UCH-1 (cell line): ENCODE measurements around the gene RIPK4.

- RRBS: no CpG with 5 or more reads among the region's 17 CpGs
Measured at GRCh38 chr21:41684164-41684826, 82.6 kb downstream of the RIPK4 start.

- RRBS: no CpG with 5 or more reads among the region's 11 CpGs
Measured at GRCh38 chr21:41704036-41704561, 62.8 kb downstream of the RIPK4 start.

GRCh38 chr21:41712123-41712683 is 54.6 kb downstream of the RIPK4 start:
- RRBS: 5% methylated on average over 6 of the region's 19 CpGs

DNA sequence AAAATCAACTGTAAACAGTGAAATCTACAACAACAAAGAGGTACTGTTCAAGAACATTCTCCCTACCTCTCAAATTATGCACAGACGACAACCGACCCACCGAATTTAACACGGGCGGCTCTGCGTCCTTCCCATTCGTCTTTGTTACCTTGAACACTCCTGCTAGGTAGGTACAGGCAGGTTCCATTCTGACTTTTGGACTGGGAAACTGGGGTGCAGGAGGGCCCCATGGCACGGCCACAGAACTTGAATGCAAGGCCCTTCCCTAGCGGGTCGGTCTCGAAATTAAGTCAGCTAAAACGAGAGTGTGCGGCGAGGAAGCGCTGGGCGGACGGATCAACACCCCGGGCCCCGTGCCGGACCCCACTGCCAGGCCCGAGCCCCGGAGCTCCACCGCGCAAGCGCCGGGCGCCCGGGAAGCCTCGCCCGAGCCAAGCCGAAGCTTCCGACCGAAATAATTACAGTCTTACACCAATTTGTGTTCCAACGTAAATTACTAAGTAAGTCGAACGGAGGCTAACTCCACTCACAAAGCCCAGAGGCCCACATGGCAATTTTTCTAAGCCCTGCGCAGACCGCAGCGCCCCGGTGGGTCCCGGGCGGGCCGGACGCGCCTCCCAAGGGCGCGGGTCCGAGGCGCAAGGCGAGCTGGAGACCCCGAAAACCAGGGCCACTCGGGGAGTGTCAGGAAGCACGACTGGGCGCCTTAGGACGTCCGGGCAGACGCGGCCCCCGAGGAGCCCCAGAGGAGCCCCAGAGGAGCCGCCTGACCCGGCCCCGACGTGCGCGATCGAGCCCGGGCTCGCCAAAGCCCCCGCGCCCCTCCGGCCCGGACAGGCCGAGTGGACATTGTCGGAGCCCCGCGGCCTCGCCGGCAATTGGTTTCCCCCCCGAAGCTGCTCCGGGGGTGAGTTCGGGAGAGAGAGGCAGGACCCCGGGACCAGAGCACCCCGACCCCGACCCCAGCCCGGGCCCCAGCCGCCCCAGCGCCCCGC is 703 bp downstream of the RIPK4 start:
- RRBS: 2% methylated on average over 23 of the region's 88 CpGs

GRCh38 chr21:41766847-41767318 is at the start of gene RIPK4:
RIPK4 (minus strand) TSS chr21:41767052.
- RRBS: no CpG with 5 or more reads among the region's 50 CpGs

GRCh38 chr21:41834272-41835020 is 44.7 kb downstream of the PRDM15 start:
- RRBS: 80% methylated on average over 1 of the region's 29 CpGs

- RRBS: 84% methylated on average over 2 of the region's 9 CpGs
Measured at GRCh38 chr21:41948017-41948604, 5.7 kb downstream of the C2CD2 start.

DNA sequence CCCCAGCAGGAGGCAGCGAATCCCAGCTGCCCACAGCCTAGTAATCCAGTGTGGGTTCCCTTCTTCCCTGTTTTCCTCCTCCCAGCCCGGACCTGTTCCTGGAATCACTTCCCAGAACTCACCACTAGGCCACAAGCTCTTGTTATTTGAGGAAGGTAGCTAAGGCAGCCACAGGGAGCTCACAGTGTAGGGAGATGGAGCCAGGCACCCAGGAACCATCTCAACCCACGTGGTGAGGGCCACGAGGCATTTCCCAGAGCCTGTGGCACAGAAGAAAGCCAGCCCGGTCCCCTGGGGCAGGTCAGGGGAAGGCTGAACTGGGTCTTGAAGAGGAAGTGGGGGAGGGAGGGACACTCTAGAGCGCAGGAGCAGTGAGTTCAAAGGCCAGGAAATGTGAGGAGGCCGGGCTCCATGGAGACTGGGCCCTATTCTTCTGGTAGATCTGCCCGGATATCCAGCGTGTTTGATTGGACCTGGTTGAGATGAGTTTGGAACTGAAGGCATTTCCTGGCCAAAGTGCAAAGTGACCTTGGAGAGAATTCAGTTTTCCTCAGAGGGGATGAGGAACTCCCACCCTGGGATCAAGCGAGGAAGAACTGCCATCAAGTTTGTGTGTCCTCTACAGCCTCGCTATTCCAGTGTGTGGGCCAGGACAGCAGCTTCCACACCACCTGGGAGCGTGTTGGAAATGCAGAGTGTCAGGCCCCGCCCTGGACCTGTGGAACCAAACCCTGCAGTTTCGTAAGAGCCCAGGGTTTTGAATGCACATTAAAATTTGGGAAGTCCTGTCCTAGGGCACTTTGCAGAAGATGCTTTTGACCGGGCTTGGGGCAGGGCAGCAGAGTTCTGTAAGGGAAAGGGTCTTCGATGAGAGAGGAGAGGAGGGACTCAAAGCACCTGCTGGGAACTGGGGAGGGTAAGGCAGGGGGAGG is 20.4 kb upstream of the C2CD2 start:
- RRBS: no CpG with 5 or more reads among the region's 16 CpGs

- RRBS: no CpG with 5 or more reads among the region's 7 CpGs
Measured at GRCh38 chr21:42000173-42000892, 9.8 kb downstream of the ZBTB21 start.

DNA sequence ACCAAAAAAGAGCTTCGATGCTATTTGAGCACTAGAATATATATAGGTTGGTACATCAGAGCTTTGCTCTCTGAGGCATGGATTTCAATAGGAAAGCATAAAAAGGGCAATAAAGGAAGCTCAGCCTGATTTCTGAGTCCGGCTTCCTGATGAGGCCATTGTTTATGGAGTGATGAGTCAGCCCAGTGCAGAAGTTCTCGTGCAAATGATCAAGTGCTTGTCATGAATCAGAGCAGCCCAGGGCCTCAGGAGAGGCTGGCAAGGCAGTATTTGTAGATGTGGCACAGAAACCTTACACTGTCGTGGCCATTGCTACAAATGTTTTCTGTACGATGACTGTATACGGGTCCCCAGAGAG is 26.7 kb downstream of the UMODL1 start:
- RRBS: no CpG with 5 or more reads among the region's 6 CpGs

DNA sequence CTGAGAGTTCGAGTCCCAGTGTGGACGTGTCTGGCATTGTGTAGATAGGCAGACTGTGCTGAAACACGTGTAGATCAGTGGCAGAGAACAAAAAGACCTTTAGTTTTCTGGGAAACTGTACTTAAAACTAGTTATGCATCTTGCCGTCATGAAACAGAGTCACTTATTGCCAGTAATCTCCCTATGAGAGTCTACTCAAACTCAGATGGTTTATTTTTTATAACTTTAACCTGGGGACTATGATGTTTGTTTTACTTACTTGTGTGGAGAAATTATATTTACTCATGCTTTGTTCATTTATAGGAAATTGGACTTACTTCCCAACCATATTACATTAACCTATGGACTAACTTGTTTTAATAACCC is 54.1 kb upstream of the ABCG1 start:
- RRBS: no CpG with 5 or more reads among the region's 4 CpGs

DNA sequence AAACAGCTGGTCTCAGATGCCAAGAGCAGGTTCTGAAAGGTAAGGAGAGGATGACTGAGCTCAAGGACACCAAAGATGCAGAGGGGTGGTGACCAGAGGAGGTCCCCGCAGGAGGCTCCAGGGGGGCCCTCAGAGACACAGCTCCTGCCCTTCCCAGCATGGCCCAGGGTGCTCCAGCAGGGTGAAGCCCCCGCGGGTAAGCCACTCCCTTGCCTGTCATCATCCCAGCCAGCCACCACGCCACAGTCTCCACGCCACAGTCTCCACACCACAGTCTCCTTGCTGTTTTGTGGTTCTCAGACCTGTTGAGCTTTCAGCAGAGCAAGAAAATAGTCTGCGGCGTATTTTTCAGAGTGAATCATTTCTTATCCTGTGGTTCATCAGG is 25.9 kb upstream of the ABCG1 start:
- RRBS: no CpG with 5 or more reads among the region's 7 CpGs

GRCh38 chr21:42232501-42232899 is 13.6 kb downstream of the ABCG1 start:
- RRBS: no CpG with 5 or more reads among the region's 4 CpGs

GRCh38 chr21:42272916-42273624 is 42.1 kb downstream of the TFF3 start:
- RRBS: 72% methylated on average over 10 of the region's 33 CpGs

GRCh38 chr21:42275811-42276728 is 39.1 kb downstream of the TFF3 start:
- RRBS: no CpG with 5 or more reads among the region's 30 CpGs

DNA sequence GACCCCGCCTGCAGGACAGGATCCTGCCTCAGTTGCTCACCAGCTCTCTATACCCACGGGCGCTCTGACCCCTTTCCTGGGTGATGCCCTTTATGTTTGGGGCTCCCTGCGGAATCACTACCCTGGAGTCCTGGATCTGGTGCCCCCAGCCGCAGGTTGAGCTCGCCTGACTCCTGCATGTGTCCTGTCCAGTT is 32.4 kb downstream of the TFF3 start:
- RRBS: no CpG with 5 or more reads among the region's 6 CpGs

DNA sequence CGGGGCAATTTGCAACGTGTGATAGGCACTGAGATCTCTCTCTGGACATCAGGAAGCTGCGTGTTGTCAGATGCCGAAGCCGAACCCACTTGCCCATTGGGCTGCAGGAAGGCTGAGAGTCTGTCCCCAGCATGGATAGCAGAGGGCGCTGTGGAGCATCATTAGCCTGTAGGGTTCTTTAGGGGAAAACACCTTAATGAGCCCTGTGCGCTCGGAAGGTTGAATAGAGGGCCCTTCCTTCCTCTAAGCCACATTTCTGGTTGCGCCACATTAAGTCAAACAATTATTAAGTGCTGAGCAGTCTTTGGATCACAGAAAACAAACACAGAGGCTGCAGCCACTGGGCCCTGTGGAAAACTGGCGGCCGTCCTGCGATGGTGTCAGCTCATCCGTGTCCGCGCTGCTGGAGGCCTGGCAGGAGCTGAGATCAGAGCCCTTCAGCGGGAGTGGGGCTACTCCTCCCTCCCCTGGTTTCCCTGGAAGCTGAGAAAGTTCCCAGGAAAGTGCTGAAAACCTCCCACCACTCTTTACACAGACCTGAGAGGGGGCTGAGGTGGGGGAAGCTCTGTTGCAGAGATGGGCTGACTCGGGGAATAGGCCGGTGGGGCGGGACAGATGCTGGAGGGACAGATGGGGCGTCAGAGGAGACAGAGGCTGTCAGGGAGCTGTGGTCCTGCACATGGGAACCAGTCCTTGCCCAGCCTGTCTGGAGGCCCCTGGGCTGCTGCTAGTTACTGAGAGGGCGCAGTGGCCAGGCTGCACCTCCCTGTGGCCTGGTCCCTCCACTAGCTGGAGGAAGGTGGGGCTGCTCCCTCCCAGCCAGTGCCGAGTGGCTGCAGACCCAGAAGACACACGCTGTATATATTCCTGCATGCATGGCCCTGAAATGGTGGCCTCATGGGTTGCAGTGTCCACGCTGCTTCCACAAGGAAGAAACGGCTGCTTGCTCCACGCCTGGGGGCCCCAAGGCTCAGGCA is 12.6 kb downstream of the TFF2 start:
- RRBS: no CpG with 5 or more reads among the region's 26 CpGs

DNA sequence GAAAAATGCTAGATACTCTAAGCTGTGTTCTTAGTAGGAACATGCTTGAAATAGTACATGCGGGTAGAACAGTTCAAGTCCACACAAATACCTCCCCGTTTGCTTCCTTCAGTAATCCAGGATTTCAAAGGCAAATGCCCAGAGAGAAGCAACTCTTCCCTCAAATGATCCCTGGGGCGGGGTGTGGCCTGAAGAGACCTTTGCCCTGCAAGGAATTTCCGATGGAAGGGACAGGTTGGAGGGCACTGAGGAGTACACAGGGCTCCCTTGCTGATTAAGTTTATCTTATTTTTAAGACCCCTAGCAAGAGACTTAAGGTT is 2.7 kb downstream of the RSPH1 start:
- RRBS: no CpG with 5 or more reads among the region's 4 CpGs

GRCh38 chr21:42513957-42515151 is 702 bp downstream of the SLC37A1 start:
- RRBS: 4% methylated on average over 50 of the region's 85 CpGs

GRCh38 chr21:42536287-42536584 is 22.6 kb downstream of the SLC37A1 start:
- RRBS: no CpG with 5 or more reads among the region's 2 CpGs